T47D (cell line): ENCODE results near the gene ARL6IP4.

DNA sequence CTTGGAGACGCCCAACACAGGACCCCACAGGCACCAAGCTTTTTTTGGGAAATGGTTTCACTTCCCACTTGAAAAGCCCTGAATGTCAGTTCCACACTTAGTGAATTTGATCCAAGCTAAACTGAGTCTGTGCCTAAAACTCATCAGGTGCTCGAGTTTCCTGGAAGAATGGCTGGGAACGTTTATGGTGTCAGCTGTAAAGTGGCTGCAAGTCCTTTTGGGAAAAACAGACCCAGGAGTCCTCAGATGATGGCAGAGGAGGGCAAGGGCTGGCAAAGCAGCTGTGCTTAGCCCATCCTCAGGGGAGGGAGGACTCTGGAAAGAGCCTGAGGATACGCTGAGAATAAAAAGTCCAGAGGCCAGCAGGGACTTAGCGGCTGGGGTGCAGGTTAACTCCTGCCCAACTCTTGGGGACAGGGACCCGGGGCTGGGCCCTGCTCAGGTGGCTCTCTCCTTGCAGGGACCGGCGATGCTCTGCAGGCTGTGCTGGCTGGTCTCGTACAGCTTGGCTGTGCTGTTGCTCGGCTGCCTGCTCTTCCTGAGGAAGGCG, 2.4 kb downstream of the B3GNT4 start:
- RRBS: no CpG with 5 or more reads among the region's 11 CpGs

GRCh38 chr12:122322526-122323065, 56.3 kb upstream of the VPS33A start:
- RRBS: no CpG with 5 or more reads among the region's 10 CpGs

GRCh38 chr12:122333836-122334579, 67.7 kb upstream of the VPS33A start:
- RRBS: no CpG with 5 or more reads among the region's 5 CpGs

- RRBS: no CpG with 5 or more reads among the region's 2 CpGs
Observed at GRCh38 chr12:122385623-122385822, 36.9 kb downstream of the CLIP1 start.

- RRBS: no CpG with 5 or more reads among the region's 12 CpGs
Observed at GRCh38 chr12:122398924-122399890, 23.3 kb downstream of the CLIP1 start.

GRCh38 chr12:122405005-122405506, 17.4 kb downstream of the CLIP1 start:
- RRBS: no CpG with 5 or more reads among the region's 7 CpGs

- RRBS: no CpG with 5 or more reads among the region's 9 CpGs
Observed at GRCh38 chr12:122437492-122437925, 15.0 kb upstream of the CLIP1 start.

GRCh38 chr12:122484626-122485395, 15.9 kb downstream of the ZCCHC8 start:
- RRBS: 97% methylated on average over 2 of the region's 13 CpGs

- RRBS: no CpG with 5 or more reads among the region's 10 CpGs
Observed at GRCh38 chr12:122504985-122506021, 4.6 kb upstream of the ZCCHC8 start.

DNA sequence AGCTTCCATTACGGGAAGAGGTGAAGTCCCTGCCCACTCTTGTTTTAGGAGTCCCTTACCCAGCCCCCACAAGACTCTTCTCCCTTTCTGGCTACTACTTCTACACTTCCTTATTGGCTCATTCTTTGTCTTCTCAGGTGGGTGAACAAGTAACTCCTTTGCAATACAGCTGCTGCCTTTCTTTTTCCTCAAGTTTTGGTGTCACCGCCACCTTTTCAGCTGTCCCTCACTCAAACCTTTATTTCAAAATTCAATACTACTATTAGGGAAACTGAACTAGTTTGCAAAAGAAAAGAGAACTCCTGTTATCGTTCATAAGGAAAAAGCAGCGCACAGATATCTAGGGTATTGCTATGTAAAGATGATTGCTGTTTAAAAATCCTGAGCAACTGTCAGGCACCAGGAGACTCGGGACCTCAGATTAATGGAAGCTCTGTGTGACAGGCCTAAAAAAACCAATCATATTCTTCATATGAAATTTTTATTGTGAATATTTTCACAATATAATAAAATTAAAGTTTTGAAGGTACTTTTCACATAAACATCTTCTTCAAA, 6.0 kb downstream of the RSRC2 start:
- RRBS: no CpG with 5 or more reads among the region's 5 CpGs

- RRBS: no CpG with 5 or more reads among the region's 10 CpGs
Observed at GRCh38 chr12:122749923-122750425, 2.6 kb upstream of the DENR start.

GRCh38 chr12:122827055-122827567, 8.1 kb upstream of the HIP1R start:
- RRBS: no CpG with 5 or more reads among the region's 5 CpGs

- RRBS: 90% methylated on average over 1 of the region's 15 CpGs
Observed at GRCh38 chr12:122862729-122863944, 27.9 kb downstream of the HIP1R start.

- RRBS: 57% methylated on average over 4 of the region's 41 CpGs
Observed at GRCh38 chr12:122867425-122868570, 28.1 kb downstream of the VPS37B start.

DNA sequence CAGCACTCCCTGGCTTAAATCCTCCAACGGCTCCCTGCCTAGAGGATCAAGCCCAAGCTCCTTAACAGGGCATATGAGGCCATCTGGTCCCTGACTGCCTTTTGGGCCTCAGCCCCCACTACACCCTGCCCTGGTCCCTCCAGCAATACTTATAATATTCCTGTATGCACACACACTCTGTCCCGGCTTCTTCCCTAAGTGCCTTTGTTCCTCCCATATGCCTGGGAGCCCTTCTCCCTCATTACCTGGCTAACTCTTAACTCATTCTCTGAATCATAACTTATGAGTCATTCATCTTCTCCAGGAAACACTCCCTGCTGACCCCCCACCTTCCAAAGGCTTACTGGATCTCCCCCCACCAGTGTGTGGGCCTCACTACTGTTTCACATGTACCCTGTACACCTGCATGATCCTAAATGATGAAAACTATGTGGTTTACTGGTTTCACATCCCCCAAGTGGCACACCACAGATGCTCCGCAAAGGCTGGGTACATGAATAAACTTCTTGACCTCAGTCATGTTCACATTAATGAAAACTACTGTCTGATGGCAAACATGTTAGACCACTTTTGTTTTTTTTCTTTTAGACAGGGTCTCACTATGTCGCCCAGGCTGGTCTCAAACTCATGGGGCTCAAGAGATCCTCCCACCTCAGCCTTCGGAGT, 8.5 kb downstream of the VPS37B start:
- RRBS: no CpG with 5 or more reads among the region's 5 CpGs

DNA sequence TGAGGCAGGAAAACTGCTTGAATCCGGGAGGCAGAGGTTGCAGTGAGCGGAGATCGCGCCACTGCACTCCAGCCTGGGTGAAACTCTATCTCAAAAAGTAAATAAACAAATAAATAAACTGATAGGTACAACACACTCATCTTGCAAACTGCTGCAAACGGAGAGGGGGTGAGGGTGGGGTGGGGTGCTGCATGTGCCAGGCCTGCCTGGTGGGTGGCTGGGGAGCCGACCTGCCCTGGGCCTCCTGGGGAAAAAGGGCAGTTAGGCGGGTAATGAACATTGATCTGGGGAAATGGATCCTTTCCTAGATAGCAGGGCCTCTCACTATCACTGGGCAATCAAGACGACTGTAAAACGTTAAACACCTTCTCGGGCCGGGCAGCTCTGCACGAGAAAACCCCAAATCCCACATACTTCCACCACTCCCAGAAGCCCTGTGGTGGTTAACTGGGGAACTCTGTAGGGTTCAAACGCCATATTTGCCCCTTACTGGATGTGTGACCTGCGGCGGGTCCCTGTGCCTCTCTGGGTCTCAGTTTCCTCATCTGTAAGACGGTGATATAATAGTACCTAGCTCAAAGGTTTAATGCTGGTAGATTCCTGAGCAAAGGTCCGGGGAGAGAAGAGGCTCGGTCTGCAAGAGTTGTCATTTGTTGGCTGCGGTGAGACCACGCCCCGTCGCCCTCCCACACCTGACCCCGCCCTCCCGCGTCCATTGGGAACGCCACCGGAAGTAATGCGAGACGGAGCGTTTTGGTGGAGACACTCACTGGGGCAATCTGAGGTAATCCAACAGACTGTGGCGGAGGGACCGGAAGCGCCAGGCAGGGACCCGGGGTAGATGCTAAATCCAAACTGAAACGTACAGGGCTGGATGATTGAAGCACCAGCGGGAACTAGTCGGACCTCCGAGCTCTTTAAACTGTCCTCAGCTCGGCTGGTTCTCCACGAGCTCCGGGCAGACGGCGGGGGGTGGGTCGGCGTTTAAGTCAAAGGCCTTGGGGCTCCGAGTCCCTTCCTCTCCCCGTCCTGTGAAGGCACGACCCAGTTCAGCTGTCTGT, 769 bp upstream of the OGFOD2 start:
- RRBS: under 1% methylated on average over 17 of the region's 48 CpGs

GRCh38 chr12:122980122-122981032, at the start of gene ARL6IP4:
TSS of gene ARL6IP4 (plus strand) at chr12:122980681.
- RRBS: 1% methylated on average over 65 of the region's 95 CpGs

GRCh38 chr12:123043596-123043941, 63.1 kb downstream of the ARL6IP4 start:
- RRBS: no CpG with 5 or more reads among the region's 7 CpGs

DNA sequence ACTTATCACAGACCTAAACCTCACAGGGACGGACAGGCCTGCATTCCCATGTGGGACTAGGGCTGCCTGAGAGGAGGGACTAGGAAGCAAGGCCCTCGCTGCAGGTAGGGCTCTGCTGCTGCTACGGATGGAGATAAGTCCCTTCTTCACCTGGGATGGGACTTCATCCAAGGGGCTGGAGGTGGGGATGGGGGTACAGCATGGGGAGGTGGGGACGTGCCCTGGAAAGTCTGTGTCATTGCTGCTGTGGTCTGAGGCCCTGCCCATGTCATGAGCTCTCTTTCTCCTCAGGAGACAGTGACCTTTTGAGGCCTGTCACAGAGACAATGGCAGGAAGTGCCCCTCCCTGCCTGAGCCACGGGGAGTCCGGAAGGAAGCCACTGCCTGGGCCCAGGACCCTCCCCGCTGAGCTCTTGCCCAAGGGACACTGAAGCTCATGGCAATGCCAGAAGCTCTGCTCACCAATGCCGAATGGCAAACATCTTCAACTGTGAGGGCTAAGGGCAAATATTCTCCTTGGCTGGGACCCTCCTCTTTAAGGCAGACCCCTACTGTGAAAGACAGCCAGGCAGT, 43.9 kb downstream of the PITPNM2 start:
- RRBS: no CpG with 5 or more reads among the region's 8 CpGs

- RRBS: no CpG with 5 or more reads among the region's 4 CpGs
Observed at GRCh38 chr12:123107430-123107769, 43.5 kb downstream of the PITPNM2 start.